ENCODE measurements around the gene NFATC1.

GRCh38 chr18:78266439-78266781, 713.2 kb upstream of the SALL3 start:
- PRO-cap = no peak
- RAMPAGE, long total RNA = no peak

GRCh38 chr18:78546396-78546831, 433.2 kb upstream of the SALL3 start:
- PRO-cap = no peak
- RAMPAGE, long total RNA = no peak

DNA sequence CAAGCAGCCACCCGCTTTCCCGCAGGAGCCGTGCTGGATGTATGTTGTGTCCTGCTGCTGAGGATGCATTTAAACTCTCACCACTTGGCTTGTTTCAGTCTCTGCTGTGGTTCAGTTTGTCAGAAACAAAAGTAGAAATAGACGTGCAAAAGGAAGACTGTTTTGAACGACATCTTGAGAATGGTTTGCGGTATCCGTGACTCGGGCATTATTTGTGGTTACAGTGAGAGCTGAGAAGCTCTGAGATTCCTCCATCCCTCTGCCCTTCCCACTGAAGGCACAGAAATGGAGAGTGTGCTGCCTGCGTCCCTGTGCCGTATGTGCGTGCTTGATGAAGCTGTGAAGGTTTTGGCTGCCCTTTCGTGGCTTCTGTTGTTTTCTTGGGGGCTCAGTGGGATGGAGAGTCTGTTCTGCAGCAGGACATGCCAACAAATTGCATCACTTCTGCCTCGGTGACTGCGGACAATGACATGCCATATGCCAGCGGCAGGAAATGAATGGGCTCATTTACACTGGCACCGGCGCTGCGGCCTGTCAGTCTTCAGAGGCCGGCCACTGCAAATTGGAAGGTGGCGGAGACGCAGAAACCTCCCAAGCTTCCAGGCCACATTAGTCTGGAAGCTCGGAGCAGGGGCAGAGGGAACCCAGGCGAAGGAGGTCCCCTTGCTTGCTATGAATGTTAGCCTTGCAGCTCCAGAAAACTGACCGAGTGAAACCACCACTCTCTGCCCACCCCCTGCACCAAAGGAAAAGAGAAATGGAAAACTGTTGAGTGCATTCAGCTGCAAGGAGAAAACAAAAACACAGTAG, 417.6 kb upstream of the SALL3 start:
- PRO-cap = no peak
- RAMPAGE, long total RNA = no peak

- PRO-cap = no peak
- RAMPAGE, long total RNA = no peak
These were observed 21.7 kb upstream of the ATP9B start for GRCh38 chr18:79047403-79047939.

- PRO-cap = no peak
- RAMPAGE, long total RNA = no peak
These were observed 109.2 kb downstream of the ATP9B start for GRCh38 chr18:79178405-79178819.

DNA sequence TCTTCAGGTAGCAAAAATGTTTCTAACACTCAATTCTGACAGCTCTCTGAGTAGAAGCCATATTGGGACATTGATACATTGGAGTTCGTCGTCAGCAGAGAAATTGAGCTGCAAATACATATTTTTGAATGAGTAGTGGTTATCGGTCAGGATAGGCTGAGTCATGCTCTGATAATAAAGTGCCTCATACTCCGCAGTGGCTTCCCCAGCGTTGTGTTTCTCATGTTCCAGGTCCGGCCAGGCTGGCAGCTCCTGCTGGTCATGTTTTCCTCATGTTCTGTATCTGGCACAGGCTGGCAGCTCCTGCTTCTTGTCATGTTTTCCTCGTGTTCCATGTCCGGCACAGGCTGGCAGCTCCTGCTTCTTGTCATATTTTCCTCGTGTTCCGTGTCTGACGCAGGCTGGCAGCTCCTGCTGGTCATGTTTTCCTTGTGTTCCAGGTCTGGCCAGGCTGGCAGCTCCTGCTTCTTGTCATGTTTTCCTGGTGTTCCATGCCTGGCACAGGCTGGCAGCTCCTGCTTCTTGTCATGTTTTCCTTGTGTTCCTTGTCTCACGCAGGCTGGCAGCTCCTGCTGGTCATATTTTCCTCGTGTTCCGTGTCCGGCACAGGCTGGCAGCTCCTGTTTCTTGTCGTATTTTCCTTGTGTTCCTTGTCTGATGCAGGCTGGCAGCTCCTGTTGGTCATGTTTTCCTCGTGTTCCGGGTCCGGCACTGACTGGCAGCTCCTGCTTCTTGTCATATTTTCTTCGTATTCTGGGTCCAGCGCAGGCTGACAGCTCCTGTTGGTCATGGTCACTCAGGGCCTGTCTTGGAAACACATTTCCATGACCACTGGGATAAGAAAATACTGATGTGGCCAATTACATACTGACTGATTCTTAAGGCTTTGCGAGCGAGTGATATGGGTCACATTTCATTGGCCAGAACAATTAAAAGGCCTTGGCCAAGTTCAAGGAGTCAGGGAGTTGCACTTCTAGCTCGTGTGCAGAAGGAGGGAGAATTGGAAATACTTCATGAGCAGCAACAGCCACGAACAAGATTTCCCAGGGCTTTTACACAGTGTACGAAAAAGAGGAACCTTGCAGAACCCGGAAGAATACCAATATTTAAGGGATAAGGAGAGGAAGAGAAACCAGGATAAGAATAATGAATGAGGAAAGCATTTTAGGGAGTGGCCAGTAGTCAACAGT, 149.1 kb downstream of the ATP9B start:
- PRO-cap = no peak
- RAMPAGE, long total RNA = no peak

DNA sequence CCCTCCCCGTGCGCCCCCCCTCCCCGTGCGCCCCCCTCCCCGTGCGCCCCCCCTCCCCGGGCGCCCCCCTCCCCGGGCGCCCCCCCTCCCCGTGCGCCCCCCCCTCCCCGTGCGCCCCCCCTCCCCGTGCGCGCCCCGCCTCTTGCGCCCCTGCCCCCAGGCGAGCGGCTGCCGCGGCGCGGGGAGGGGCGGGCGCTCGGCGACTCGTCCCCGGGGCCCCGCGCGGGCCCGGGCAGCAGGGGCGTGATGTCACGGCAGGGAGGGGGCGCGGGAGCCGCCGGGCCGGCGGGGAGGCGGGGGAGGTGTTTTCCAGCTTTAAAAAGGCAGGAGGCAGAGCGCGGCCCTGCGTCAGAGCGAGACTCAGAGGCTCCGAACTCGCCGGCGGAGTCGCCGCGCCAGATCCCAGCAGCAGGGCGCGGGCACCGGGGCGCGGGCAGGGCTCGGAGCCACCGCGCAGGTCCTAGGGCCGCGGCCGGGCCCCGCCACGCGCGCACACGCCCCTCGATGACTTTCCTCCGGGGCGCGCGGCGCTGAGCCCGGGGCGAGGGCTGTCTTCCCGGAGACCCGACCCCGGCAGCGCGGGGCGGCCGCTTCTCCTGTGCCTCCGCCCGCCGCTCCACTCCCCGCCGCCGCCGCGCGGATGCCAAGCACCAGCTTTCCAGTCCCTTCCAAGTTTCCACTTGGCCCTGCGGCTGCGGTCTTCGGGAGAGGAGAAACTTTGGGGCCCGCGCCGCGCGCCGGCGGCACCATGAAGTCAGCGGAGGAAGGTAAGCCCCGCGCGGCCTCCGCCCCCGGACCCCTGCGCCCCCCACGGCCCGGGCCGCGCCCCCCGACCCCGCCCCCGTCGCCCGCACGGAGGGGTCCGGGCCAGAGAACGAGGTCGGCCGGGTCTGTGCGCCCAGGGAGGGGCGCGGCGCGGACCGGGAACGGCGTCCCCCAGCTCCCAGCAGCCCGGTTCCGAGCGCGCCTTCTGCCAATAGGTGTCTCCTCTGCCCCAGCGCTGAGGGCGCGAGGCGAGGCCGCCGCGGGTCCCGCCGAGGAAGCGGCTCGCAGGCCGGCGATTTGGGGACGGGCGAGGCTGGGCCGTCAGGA, at the start of gene NFATC1:
Gene NFATC1 (plus strand): TSS at position 346 of the 1,092 bp plus-strand sequence.
- PRO-cap = no peak
- RAMPAGE, long total RNA = no peak

DNA sequence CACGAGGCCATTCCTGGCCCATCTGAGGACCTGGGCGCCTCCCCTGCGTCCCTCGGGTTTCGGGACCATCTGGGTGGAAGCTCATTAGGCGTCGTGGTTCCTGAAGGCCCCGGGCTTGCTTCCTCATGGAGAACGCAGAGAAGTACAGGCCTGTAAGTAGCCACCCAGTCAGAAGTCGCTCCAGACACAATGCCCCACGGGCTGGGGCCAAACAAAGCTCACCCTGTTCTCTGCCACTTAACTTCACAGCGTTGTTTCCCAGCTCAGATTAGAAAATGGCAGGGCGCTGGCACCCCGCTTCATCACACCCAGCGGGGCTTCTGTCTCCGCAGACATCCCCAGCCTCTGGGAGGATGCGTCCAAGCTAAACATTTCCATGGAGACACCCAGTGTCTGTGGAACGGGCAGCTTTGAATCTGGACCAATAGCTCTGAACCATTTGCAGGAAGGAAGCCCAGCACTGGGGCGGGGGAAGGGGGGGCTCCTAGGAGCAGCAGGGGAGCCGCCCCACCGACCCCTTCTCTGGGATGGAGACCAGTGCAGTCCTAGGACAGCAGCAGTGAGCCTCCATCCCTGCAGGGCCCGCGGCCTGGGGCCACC, 2.4 kb downstream of the NFATC1 start:
- PRO-cap = no peak
- RAMPAGE, long total RNA = no peak

DNA sequence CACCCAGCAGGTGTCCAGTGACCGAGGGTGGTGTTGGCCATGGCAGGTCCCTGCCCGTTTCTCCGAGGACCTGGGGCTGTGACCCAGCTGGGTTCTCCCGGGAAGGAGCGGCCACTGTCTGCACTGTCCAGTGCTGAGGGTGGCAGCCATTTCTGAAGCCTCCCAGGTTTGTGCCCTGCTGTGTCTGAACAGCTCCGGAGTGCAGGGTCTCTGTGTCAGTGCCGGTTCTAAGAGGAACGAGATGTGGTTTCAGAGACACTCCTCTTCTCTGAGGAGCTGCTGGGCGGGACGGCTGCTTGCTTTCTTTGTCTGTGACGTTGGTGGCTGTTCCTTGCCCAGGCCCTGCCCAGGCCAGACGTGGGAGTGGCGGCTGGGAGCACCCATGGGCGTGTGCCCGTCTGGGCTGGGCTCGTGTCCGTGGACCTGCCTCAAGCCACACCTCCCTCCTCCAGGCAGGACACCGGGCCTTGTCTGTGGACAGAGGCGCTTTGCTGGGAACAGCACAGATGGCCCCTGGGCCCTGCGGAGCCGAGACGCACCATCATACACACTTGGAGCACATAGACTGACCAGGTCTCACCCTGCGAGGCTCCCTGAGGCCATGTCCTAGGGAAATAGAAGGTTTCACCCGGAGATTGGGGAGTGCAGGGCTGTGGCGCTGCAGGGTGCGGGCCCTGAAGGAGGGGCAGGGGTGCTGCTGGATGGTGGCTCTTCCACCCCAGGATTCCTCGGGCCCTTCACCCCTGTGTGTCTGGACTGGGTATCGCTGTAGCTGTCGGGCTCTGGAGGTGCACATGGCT, 45.0 kb downstream of the NFATC1 start:
- PRO-cap = no peak
- RAMPAGE, long total RNA = no peak

DNA sequence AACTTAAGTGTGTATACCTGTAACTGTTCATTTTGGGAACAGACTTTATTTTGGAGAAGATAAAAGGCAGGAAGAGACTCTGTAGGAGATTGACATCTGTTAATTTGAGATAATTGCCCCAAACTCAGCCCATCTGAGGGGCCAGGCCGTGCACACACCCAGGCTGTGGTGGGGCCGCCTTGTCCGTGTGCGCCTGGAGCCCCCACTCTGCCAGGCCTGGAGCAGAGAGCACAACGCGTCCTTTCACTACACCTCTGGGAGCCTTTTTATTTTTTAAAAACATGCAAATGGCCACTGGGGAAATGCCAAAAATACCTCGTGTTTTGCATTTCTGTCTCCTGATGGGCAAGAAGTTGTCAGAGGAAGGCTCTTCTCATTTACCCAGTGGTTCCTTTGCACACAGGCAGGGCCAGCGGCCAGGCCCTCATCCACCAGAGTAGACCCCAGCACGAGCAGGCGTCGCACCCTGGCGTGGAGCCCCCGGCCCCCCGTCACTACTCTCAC, 64.6 kb downstream of the NFATC1 start:
- PRO-cap = no peak
- RAMPAGE, long total RNA = no peak

GRCh38 chr18:79711204-79711403, 31.5 kb downstream of the CTDP1 start:
- PRO-cap = no peak
- RAMPAGE, long total RNA = no peak

DNA sequence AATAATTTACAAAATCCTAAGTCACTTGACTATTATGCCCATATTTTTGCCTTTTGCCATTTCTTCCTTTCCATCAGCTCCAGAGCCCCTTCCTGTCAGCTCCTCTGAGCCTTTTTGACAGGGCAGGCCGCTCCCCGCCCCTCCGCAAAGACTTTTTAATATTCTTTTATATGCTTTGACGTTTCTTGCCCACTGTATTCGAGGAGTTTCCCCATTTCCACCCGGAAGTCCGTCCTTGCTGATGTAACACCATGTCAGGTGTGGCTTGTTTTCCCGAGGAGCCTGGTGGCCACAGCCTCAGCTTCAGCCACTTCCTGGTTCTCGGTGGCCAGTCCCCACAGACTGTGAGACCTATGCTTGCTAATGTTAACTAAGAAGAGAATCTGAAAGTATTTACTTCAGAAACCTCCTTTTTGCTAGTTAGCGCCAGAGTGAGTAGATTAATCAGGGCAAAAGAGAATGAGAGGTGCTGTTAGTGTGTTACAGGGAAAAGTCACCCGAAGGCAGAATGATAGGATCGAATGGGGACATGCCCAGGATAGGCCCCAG, 32.1 kb downstream of the CTDP1 start:
- PRO-cap = no peak
- RAMPAGE, long total RNA = no peak

GRCh38 chr18:79714501-79715433, 35.2 kb downstream of the CTDP1 start:
- PRO-cap = no peak
- RAMPAGE, long total RNA = no peak

GRCh38 chr18:79856598-79856945, 58.8 kb downstream of the KCNG2 start:
- PRO-cap = no peak
- RAMPAGE, long total RNA = no peak

DNA sequence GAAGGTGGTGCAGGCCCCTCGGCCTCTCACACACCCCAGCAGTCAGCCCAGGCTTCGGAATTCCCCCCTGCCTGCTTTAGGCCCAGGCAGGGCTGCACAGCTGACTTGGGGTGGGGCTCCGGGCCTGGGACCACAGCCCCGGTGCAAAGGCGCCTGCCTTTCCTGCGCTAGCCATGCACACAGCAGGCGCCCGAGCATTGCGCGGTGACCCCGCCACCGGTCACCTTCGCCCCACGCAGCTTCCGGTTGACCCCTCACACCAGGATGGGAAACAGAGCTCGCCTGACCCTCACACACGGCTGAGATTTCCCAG, 46.1 kb downstream of the SLC66A2 start:
- PRO-cap = no peak
- RAMPAGE, long total RNA = no peak

DNA sequence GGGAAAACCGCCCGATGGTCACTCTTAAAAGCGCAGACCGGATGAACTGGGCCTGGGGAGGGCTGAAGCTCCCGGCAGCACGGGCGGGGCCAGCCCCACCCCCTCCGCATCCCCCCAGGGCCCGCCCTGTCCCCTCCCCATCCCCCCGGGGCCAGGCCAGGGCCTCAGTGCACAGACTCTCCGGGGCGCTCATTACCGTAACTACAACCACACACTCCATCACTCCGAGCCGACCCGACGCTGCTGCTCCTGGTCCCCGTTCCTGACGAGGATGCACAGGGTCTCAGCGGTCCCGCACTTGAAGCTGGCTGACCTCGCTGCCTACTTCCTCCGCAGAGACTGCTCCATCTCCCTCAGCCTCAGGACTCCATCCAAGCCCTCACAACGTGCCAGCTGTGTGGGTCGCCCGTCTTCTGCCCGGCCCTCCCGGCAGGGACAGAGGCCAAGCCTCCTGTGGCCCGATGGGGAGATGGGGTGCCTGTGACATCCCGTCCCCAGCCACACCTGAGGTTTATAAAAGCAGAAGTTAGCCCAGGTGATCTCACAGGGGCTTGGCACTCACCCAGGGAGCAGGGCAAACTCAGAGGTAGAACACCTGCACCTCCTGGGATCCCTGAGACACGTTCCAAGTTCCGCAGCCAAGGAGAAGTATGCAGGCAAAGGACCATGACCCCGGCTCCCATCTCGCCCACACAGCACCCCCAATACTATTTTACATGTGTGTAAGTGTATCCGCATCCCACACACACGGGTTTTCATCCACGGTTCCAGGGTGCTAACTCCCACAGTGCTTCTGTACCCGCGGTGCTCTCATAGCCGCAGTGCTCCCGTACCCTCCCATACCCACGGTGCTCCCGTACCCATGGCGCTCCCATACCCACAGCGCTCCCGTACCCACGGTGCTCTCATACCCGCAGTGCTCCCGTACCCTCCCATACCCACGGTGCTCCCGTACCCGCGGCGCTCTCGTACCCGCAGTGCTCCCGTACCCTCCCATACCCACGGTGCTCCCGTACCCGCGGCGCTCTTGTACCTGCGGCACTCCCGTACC, 35.9 kb downstream of the SLC66A2 start:
- PRO-cap = no peak
- RAMPAGE, long total RNA = no peak

DNA sequence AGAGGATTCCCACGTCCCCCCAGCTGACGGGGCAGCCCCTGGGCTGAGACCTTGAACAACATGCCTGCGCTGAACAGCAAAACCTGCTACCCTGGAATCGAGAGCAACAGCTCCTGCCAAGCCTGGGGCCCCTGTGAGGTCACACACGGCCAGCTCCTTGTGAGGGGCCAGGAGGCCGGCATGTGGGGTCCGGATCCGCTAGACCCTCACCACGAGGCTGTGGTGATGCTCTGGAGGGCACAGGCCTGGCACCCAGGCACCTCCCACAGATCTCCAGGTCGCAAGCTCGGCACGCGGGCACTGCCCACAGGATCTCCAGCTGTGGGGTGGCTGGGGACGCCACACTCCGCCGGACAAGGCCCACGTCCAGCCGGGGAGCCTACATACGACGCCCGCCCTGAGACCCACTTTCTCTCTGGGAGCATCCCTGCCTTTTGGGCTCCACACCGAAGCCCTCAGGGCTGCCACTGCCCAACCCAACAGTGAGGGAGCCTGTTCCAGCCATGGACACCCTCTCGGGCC, 34.2 kb downstream of the SLC66A2 start:
- PRO-cap = no peak
- RAMPAGE, long total RNA = no peak

DNA sequence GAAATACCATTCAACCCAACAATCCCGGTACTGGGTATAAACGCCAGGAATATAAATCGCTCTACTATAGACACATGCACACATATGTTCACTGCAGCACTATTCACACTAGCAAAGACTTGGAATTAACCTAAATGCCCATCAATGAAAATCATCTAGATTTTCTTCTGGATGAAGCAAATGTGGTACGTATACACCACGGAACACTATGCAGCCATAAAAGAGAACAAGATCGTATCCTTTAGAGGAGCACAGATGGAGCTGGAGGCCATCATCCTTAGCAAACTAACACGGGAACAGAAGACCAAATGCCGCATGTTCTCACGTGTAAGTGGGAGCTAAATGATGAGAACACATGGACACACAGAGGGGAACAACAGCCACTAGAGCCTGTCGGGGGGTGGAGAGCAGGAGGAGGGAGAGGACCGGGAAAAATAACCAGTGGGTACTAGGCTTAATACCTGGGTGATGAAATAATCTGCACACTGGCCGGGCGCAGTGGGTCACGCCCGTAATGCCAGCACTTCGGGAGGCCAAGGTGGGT, 11.5 kb downstream of the SLC66A2 start:
- PRO-cap = no peak
- RAMPAGE, long total RNA = no peak

DNA sequence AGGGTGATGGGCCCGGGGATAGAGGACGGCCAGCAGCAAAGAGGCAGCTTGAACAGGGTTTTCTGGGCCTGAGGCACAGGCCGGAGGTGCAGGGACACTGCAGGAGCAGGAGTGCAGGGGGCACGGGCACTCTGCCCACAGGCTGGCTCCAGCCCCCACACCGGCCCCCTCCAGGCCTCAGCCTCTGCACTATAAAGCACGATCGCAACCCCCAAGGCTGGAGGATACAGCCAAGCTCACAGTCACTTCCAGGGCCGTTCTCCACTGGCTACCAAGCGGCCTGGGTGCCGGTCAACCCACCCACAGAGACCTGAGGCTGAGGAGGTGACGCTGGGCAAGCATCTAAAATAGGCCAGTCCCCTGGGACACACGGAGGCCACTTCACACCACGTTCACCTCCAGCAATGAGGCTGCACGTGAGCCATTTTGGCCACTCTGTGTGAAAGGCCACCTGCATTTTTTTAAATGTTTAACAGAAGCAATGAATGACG, 5.8 kb downstream of the SLC66A2 start:
- PRO-cap = no peak
- RAMPAGE, long total RNA = no peak

DNA sequence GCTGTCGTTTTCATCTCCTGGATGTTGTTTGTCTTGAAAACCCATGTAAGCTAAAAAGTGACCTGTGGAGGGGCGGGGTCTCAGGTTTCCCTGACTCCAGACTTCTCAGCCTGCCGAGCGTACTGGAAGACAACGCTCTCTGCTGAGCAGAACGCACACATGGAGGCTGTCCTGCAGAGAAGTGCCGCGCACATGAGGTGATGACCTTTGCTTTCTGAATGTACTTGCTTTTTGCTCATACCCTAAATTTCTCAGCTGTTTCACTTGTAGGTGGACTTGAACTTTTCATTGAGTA, 4.1 kb downstream of the RBFA start:
- PRO-cap = no peak
- RAMPAGE, long total RNA = no peak

Measured in spinal cord (tissue), 3 donors.